ENCODE results near the gene DRC3.

DNA sequence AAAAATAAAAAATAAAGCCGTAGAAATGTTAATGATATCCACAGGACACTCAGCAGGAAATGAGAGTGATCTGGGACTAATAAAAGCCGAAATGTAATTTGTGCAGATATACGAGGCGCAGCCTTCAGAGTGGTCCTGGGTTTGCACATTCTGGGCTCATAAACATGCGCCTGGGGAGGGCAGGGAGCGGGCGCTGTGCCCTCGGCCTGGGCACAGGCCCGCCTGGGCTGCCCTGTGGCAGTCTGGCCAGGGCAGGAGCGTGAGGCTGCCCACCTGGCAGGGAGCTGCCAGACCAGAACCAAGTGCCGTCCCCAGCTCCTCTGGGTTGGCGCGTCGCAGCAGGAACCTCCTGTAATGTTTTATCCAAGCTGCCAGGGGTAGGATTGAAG lies 46.2 kb downstream of the SREBF1 start:
- PRO-cap, result no peak
- RAMPAGE, long total RNA, 3 experiments, result no peak in any of the 3 experiments

- PRO-cap, result no peak
- RAMPAGE, long total RNA, 3 experiments, result no peak in any of the 3 experiments
Observed at GRCh38 chr17:17824648-17825798, 11.8 kb downstream of the SREBF1 start.

DNA sequence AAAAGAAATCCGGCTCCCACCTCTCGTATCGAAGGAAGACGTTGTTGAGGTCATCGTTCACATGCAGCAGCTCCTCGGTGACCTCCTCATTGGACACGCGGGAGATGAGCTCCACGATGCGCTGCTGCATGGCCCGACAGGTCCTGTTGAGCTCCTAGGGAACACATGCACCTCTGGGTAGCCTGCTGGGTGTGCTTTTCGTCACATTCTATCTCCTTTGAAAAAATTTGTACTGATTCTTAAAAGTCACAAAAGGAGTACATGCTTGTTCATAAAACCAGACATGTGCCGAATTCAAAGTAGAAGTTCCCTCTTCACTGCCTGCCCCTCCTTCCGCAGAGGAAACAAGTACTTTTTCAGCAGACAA lies 32.5 kb upstream of the SREBF1 start:
- PRO-cap, result no peak
- RAMPAGE, long total RNA, 3 experiments, result no peak in any of the 3 experiments

DNA sequence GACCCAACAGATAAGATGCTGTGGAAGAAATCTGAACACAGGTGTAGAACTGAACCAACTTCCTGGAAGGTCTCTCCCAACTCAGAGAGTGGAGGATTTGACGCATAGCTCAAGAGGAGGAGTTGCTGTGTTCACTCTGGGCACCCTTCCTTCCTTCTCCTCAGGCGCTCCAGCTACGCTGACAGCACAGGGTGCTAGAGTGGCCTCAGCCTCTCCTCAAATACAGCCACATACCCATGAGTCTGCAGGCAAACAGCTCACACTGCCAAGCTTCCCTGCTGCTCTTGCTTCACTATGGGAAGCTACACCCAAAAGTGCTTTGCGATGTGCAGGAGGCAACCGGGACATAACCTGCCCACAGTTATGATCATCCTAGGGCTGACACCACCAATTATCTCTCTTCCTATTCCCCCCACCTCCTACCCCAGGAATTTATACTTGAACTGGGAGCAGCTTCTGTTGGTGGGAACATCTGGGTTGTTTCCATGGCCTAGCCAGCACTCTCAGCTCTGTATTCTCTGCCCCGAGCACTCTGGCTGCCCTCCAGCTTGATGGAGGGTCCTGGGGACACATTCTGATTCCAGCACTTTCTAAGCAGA lies 40.2 kb upstream of the SREBF1 start:
- PRO-cap, result no peak
- RAMPAGE, long total RNA, 3 experiments, result no peak in any of the 3 experiments

DNA sequence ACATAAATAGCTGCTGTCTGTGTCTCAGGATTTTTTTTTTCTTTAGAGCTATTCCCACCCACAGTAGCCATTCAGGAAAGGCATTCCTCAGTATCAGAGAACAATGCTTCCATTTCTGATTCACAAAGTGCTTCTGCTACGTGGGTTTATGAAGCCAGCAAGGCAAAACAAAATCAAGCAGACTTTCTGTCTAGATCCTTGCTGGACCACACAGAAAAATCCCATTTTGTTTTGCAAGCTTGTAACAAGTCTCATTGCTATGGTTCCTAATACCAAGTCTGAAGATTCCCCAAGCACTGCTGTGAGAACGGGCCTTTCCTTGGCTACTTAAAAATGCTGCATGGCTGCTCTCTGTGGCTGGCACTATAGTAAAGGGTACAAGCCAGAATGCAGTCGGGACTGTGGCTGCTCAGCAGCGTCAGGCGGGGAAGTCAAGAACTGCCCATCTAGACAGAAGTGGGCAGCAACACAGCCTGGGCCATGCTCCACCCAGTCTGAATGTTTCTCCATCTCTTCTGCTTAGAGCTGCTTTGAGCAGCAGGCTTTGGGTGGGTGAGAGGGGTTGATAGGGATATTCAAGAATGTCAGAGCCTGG lies 43.3 kb downstream of the TOM1L2 start:
- PRO-cap, result no peak
- RAMPAGE, long total RNA, 3 experiments, result no peak in any of the 3 experiments

- PRO-cap, result unidirectional peak, minus-strand start at chr17:17972397
- RAMPAGE, long total RNA, 3 experiments, result start-site peak on the minus strand in 3 of 3 experiments, at chr17:17972367-17972417 at its widest, 62 to 327 reads per replicate
Observed at GRCh38 chr17:17972174-17973205, at the start of gene DRC3. TSS of gene DRC3 (plus strand) at chr17:17972862.

GRCh38 chr17:18026133-18026849 lies 12.7 kb downstream of the ATPAF2 start:
- PRO-cap, result bidirectional peak, plus-strand start at chr17:18026547, minus-strand start at chr17:18026544
- RAMPAGE, long total RNA, 3 experiments, result no peak in any of the 3 experiments

GRCh38 chr17:18043828-18044292 lies 4.7 kb downstream of the GID4 start:
- PRO-cap, result no peak
- RAMPAGE, long total RNA, 3 experiments, result no peak in any of the 3 experiments

DNA sequence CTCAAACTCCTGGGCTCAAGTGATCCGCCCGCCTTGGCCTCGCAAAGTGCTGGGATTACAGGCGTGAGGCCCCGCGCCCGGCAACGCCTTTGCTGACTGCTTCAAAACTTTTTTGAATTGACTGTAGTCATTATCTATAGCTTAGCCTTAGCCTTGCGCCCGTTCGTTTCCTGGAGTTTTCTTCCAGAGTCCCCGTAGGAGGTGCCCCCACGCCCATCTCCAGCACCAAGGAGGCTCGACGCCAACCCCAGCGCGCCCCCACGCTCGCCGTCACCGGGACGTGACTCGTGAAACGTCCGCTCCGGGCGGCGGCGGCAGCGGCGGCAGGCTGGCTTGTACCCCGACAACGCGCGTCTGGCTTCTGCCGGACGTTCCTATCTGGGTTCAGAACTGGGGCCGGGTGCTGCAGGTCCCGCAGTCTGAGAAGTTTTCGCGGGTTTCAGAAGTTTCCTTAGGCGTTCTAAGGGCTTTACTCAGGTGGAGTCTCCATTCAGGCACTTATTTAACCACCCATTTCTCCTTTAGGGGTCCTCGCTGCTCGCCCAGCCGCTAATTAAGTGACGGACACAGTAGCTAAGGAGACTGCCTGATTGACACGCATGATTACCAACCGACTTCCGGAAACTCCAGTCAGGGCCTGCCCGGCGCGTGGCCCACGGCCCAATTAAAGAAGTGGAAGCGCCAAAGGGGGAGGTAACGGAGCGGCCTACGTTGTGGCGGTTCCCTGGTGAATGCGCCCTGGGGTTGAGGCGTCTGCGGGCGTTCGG lies 656 bp upstream of the ALKBH5 start:
- PRO-cap, result bidirectional peak, plus-strand start at position 326 of the sequence, minus-strand start at position 266 of the sequence; bidirectional peak, plus-strand start at position 714 of the sequence, minus-strand start at position 504 of the sequence
- RAMPAGE, long total RNA, 3 experiments, result no peak in any of the 3 experiments

GRCh38 chr17:18185719-18186253 lies 2.2 kb downstream of the ALKBH5 start:
- PRO-cap, result bidirectional peak, plus-strand start at chr17:18186106, minus-strand start at chr17:18186019
- RAMPAGE, long total RNA, 3 experiments, result no peak in any of the 3 experiments

DNA sequence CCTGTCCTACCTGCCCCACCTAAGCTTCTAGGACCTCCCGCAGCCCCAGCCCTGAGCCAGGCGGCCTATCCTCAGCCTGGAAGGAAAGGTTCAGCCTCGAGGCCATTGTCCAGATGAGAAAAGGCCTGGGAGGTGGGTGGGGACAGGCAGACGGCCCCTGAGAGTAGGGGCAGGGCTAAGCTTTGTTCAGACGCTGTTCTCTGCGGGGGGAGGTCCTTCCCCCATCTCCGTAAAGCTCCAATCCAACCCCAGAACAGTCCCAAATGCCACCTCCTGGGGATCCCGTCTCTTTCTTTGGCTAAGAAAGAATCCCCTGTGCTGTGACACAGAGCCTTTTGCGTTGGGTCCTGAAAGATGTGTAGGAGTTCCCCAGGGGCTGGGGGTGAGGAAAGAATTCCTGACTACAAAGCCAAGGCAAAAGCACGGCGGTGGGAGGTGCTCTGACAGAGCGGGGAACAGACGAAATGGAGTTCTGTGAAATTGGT lies 746 bp upstream of the LLGL1 start:
- PRO-cap, result no peak
- RAMPAGE, long total RNA, 3 experiments, result no peak in any of the 3 experiments

- PRO-cap, result no peak
- RAMPAGE, long total RNA, 3 experiments, result no peak in any of the 3 experiments
Observed at GRCh38 chr17:18226567-18227050, 1.2 kb downstream of the LLGL1 start.

- PRO-cap, result no peak
- RAMPAGE, long total RNA, 3 experiments, result no peak in any of the 3 experiments
Observed at GRCh38 chr17:18235434-18236229, 10.2 kb downstream of the LLGL1 start.

DNA sequence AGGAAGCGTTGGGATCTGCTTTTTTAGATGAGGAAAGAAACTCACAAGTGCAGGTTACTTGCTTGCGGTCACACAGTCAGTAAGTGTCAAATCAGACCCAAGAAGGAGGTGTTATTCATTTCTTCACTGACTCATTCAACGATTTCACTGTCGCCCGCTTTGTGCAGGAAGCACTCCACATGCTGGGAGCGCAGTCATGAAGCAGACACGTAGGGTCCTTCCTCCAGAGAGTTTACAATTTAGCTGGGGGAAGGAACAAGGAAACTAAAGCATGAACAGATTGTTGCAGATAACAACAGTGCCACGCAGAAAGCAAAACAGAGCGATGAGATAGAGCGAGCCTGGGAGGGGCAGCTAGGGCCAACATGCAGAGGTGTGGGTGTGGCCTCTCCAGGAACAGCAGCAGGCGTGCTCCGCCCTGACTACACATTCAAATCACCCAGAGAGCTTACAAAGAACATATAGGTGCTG lies 16.5 kb downstream of the LGALS9C start:
- PRO-cap, result no peak
- RAMPAGE, long total RNA, 3 experiments, result no peak in any of the 3 experiments

DNA sequence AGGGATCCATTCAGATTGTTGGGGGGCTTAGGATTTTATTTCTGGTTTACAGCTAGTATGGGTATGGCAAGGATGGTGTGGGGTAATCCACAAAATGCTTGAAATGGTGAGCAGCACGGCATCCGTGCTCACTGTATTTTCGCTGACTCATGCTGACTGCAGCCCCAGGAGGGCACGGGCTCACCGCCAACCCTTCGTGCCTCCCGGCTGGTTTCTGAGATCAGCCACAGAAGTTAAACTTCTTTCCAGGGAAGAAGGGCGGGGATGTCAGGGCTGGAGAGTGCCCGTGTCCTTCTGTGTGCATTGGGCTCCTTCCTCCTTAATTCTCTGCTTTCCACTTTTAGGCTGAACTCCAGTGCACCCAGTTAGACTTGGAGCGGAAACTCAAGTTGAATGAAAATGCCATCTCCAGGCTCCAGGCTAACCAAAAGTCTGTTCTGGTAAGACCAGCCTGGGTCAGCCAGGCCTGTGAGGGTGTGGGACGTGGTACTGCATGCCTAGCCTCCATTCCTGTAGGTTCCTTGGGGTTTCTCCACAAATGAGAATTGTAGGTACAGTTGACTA lies 21.9 kb upstream of the FBXW10 start:
- PRO-cap, result no peak
- RAMPAGE, long total RNA, 3 experiments, result start-site peak on the plus strand in 2 of 3 experiments, centred at positions 254 to 269 of the sequence, 46 to 57 reads per replicate

DNA sequence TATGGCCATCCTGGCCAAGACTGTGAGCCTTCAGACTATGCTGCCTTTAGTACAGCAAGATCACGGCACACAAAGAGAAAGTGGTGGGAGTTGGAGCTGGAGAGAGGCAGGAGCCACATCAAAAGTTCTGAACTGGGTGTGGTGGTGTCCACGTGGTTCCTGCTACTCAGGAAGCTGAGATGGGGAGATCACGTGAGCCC lies 3.6 kb downstream of the SLC5A10 start:
- PRO-cap, result no peak
- RAMPAGE, long total RNA, 3 experiments, result no peak in any of the 3 experiments

DNA sequence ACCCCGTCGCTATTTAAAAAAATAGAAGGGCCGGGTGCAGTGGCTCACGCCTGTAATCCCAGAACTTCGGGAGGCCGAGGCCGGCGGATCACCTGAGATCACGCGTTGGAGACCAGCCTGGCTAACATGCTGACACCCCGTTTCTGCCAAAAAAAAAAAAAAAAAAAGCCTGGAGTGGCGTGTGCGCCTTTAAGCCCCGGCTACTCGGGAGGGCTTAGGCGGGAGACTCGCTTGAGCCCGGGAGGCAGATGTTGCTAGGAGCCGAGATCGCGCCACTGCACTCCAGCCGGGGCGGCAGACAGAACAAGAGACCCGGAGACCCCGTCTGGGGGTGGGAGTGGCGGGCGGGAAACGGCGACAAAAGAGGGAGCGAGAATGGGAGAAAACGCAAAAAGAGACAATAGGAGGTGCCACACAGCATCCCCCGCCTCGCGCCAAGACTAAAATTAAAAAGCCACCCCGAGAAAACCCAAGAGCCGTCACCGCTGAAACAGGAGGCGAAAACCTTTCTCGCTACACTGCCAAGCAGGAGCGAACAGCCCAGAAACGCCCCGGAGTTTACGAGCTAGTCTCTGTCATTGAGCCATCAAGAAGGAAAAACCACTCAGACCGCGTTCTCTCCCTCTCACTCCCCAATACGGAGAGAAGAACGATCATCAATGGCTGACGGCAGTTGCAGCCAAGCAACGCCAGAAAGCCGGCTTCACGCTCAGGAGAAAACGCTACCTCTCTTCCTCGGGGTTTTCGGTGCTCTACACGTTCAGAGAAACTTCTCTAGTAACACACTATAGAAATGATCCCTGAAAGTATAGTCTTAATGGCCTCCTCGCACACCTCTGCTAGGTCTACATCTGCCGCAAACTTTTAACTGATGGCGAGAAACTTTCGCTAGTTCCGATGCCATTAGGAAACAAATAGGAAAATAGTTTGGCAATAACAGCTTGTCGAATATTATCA lies 16.8 kb upstream of the GRAP start:
- PRO-cap, result unidirectional peak, minus-strand start at position 307 of the sequence; unidirectional peak, minus-strand start at position 542 of the sequence; unidirectional peak, minus-strand start at position 816 of the sequence
- RAMPAGE, long total RNA, 3 experiments, result start-site peak on the minus strand in 1 of 3 experiments, centred at position 809 of the sequence, 43 reads per replicate

GRCh38 chr17:19111049-19111557 lies 16.3 kb upstream of the GRAPL start:
- PRO-cap, result no peak
- RAMPAGE, long total RNA, 3 experiments, result no peak in any of the 3 experiments

GRCh38 chr17:19301526-19302259 lies 60.8 kb downstream of the B9D1 start:
- PRO-cap, result no peak
- RAMPAGE, long total RNA, 3 experiments, result no peak in any of the 3 experiments

DNA sequence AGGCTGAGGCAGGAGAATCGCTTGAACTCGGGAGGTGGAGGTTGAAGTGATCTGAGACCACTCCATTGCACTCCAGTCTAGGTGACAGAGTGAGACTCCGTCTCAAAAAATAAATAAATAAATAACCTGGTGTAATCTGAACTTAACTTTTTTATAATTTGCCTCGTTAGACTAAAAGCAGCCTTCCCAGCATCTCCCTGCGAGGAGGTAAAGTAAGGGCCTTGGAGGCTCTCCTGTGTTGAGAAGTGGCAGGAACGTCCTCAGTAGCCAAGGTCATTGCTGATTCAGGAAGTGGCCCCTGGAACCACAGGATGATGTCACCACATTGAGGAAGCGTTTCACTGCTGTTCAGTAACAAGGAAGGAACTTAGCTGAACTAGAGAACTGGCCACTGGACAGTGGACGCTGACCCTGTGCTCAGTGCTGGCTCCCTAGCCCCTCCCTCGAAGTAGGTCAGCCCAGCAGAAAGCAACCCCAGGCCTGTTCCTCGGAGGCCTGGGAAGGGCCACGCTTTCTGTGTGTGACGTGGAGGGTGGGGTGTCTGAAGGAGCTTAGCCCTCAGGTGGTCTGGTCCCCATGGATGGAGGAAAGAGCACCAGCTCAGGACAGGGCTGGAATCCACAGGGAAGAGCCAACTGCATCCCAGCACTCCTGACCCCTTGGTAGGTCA lies 58.4 kb downstream of the B9D1 start:
- PRO-cap, result no peak
- RAMPAGE, long total RNA, 3 experiments, result no peak in any of the 3 experiments

All from gastrocnemius medialis (tissue), 3 donors.